Mesenchymal stem cell of the bone marrow (primary cell): ENCODE results near the gene MTHFR.

- CAGE, long polyA plus RNA = no peak
Observed at GRCh38 chr1:11157756-11158409, 31.3 kb upstream of the ANGPTL7 start.

GRCh38 chr1:11671395-11672036 lies 7.5 kb downstream of the FBXO6 start:
- CAGE, long polyA plus RNA = no peak

DNA sequence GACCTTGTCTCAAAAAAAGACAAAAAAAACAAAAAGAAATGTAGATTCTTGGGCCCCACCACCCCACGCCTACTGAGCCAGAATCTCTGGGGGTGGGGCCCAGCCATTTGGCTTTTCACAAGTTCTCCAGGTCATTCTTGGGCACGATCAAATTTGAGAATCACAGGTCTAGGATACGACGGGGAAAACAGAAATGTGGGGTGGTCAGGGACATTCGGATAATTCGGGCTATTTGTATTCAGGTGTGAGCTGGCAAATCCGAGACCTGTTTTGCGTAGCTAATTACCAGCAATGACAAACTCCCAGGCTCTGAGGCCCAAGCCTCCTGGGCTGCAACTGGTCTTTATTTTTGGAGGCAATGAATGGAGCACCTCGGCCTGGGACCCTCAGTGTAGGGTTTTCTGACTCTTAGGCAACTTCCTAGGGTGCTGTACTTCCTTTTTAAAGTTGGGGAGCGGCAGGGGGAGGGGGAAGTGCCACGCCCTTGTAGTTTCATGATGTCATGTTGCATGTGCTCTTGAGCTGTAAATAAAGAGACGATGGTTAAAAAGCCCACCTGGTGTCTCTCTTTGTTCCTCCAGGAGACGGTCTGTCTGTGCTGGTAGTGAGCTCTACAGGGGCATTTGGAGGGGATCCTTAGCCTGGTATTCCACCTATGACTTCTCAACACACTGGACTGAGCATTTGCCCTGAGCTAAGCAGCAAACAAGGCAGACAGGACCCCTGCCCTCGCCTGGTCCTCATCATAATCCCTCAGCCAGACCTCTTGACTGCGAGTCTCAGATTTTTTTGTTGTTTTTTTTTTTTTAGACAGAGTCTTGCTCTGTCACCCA lies 10.4 kb upstream of the AGTRAP start:
- CAGE, long polyA plus RNA = no peak

- CAGE, long polyA plus RNA = no peak
Observed at GRCh38 chr1:11784532-11785836, 20.8 kb downstream of the MTHFR start.

- CAGE, long polyA plus RNA = no peak
Observed at GRCh38 chr1:11796191-11796801, 9.5 kb downstream of the MTHFR start.

DNA sequence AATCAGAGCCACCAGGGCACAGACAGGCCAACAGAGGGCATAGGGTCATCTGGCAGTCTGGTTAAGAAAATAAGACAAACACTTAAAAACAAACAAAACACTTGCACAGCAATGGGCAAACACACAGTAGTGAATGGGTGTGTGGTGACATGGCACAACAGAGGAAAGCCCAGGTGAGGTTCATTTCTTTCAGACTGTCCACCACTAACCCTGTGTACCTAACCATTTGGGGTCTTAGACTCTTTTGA lies 1.4 kb downstream of the MTHFR start:
- CAGE, long polyA plus RNA = no peak

DNA sequence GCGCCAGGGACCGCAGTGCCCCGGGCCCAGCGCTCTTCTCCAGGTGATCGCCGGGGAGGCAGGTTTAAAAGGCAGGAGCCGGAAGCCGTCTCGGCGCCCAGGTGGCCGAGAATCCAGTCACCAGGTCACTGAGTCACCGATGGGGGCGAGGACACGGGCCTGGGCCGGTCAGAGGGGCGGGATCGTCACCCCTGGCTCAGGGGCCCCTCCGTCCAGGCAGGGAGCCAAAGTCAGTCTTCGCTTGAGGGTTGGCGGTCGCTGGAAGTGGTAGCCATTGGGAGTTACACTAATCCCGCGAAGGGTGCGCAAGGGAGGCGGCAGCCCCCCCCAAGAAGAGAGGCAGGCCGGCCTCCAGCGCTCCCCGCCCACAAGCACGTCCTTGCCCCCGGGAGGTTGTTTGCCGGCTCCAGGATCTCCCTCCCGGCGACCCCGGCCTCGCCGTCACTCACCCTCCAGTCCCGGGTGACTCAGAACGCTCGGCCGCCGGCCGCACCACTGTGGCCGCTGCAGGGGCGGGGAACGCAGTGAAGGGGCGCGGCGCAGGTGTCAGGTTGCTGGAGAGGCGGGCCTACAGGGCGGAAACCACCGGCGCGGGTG lies at the start of gene MTHFR:
TSS of gene MTHFR (minus strand) at position 526 of the 597 bp plus-strand sequence.
- CAGE, long polyA plus RNA = no peak

DNA sequence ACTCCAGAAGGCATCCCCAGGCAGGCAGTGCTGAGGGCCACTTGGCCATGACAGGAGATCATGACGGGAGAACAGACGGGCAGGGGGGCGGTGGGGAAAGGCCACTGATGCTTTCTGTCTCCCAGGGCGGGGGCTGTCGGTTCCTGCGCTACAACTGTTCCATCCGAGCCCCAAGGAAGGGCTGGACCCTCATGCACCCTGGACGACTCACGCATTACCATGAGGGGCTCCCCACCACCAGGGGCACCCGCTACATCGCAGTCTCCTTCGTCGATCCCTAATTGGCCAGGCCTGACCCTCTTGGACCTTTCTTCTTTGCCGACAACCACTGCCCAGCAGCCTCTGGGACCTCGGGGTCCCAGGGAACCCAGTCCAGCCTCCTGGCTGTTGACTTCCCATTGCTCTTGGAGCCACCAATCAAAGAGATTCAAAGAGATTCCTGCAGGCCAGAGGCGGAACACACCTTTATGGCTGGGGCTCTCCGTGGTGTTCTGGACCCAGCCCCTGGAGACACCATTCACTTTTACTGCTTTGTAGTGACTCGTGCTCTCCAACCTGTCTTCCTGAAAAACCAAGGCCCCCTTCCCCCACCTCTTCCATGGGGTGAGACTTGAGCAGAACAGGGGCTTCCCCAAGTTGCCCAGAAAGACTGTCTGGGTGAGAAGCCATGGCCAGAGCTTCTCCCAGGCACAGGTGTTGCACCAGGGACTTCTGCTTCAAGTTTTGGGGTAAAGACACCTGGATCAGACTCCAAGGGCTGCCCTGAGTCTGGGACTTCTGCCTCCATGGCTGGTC lies 5.5 kb upstream of the MFN2 start:
- CAGE, long polyA plus RNA = no peak

- CAGE, long polyA plus RNA = no peak
Observed at GRCh38 chr1:12067675-12068370, 4.7 kb downstream of the TNFRSF8 start.

DNA sequence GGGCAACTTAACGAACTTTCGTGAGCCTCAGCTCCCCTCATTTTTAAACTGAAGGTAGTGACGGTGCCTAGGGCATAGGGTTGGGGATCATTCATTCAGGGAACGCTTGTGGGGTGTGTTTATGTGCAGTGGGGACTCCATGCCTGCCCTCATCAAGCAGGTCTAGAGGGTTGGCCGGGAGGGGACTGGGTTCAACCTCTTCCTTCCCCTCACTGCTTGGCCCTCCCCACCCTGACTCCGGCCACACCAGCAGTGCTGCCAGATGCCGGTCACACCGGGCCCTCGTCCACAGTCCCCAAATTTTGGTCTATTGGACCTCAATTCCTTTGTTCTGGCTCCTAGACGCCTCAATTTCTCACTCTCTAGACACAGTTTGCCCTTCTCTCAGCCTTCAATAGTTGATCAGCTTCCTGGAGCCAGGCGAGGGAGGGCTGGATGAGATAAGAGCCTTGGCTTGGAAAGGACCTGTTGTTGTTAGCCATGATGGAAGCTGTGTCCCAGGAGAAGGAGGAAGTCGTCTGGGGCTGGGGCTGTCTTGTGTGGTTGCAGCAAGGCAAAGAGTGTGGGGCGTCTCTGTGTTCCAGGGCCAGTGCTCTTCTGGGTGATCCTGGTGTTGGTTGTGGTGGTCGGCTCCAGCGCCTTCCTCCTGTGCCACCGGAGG lies 41.3 kb upstream of the TNFRSF1B start:
- CAGE, long polyA plus RNA = no peak

DNA sequence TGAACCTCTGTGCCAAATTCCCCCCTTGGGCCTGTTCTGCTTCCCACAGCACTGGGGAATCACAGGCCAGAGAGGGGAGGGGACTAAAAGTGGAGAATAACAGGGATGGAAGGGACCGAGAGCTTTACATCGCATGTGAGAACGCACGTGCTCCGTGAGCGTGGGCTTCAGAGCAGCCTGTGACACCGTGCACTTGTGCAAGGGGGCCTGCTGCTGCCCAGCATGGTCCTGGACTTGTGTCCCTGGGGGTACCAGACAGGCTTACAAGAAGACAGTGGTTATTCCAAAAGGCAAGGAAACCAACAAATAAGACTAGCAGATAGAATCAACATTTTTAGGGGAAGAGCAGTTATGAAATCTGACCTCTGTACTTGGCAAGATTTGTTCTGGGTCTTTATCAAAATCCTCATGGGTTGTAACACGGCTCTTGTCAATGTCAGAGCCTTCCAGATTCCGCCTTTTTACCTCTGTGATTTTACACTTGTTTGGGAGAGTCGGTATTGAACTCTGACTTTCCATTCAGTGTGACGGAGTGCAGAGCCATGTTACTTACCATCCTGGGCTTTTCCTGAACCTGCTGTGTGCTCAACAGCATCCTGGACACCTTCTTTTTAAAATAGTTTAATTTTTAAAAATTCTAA lies 36.1 kb upstream of the TNFRSF1B start:
- CAGE, long polyA plus RNA = no peak

DNA sequence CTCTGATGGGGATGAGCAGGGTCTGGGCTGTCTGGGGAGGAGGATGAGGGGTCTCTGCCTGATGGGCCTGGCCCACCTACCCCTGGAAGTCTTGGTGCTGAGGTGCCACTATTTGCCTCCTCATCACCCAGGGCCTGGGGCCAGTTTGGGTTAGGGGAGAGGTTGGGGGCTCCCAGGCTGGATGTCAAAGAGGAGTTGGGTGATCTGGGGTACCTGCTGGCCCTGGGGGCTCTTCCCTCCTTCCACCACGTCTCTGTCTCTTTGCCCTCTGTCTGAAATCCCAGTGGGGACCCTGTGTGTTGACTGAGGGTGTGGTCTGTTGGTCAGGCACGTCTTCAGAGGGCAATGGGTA lies 3.0 kb downstream of the TNFRSF1B start:
- CAGE, long polyA plus RNA = no peak

DNA sequence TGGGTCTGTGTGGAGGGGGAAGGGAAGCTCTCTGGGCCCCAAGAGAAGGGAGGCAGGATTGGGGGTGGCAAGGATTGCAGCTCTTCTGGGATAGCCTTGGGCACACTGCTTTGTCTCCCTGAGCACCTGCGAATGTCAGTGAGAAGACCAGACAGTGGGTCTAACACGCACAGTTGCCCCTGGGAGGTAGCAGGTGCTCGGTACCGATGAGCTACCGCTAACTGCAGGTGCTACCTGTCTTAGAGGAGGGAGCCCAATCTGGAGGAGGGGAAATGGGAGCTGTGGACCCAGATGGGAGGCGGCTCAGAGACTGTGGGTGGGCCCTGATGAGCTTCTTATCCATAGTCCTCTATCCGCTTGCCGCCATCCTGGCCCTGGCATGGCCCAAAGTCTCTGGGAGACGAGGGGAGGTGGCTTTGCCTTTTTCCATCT lies 16.1 kb downstream of the TNFRSF1B start:
- CAGE, long polyA plus RNA = no peak

DNA sequence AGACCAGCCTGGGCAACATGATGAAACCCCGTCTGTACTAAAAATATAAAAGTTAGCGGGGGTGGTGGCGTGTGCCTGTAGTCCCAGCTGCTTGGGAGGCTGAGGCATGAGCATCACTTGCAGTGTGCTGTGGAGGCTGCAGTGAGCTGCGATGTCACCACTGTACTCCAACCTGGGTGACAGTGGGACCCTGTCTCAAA lies 8.0 kb downstream of the VPS13D start:
- CAGE, long polyA plus RNA = no peak

GRCh38 chr1:12434147-12434627 lies 183.8 kb downstream of the DHRS3 start:
- CAGE, long polyA plus RNA = no peak

DNA sequence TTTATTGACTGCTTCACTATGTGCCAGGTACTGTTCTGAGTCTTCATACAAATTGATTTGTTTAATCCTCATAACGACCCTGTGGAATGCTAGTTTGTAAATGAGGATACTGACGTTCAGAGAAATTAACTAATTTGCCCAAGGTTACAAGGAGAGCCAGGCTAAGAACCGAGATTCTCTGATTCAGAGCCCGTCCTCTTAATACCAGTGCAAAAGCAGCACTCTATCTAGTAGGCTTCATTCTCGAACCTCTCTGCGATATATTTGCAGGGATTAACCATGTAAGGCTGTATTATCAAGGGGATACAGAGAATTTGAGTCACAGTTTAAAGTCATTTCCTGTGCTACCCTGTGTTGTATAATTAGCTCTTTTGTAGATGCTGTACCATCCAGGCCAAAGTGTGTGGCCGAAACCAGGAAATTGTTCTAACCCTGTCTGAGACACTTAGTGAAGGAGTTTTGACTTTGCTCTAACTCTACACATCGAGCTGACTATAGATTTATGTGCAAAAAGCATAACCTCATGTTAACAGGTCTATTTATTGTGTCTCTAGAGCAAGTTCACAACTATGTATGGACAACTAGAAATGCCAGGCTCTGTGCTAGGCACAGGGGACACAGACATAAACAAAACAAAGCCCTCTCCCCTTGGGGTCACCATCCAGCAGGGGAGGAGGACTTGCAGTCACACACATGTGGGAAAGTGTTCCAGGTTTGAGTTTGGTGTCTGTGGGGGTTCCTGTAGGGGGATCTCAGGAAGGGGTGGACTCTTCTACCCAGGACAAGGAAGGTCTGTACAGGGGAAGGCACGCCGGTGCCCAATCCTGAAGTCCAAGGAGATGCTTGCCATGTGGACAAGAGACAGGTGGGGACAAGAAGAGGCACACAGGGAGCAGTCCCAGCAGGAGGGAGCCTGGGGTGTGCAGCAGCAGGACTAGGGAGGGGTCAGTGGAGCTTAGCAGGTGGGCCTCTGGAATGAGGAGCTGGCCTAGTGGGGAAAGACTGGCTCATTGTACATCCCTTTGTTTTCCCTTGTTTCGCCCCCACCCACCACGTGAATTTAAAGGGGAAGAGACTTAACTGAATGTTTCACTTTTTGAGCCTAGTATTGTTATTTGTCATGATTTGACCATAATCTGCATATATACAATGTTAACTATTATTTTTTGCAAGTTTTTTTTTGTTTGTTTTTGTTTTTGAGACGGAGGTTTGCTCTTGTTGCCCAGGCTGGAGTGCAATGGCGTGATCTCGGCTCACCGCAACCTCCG lies 182.1 kb downstream of the DHRS3 start:
- CAGE, long polyA plus RNA = no peak

DNA sequence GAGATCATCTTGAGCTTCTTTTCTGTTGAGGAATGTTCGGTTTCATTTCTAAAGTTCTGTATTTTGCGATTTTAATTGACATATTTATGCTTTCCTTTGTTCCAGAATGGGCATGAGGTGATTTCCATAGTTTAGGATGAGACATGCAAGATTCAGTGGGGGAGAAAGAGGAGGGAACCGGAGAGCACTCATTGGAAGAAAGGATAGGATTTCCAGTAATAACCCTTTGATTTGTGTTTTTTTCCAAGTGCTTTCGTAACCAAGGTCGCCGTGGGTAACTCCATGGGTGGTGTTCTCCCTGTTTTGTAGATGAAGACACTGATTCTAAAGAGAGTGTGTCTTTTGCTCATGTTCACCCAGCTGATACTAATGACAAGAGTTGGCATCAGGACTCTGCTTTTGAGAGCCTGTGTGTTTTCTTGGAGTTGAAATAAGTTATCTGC lies 170.2 kb downstream of the DHRS3 start:
- CAGE, long polyA plus RNA = no peak

GRCh38 chr1:12495527-12496176 lies 122.4 kb downstream of the DHRS3 start:
- CAGE, long polyA plus RNA = no peak

GRCh38 chr1:12513223-12513932 lies 104.6 kb downstream of the DHRS3 start:
- CAGE, long polyA plus RNA = no peak

DNA sequence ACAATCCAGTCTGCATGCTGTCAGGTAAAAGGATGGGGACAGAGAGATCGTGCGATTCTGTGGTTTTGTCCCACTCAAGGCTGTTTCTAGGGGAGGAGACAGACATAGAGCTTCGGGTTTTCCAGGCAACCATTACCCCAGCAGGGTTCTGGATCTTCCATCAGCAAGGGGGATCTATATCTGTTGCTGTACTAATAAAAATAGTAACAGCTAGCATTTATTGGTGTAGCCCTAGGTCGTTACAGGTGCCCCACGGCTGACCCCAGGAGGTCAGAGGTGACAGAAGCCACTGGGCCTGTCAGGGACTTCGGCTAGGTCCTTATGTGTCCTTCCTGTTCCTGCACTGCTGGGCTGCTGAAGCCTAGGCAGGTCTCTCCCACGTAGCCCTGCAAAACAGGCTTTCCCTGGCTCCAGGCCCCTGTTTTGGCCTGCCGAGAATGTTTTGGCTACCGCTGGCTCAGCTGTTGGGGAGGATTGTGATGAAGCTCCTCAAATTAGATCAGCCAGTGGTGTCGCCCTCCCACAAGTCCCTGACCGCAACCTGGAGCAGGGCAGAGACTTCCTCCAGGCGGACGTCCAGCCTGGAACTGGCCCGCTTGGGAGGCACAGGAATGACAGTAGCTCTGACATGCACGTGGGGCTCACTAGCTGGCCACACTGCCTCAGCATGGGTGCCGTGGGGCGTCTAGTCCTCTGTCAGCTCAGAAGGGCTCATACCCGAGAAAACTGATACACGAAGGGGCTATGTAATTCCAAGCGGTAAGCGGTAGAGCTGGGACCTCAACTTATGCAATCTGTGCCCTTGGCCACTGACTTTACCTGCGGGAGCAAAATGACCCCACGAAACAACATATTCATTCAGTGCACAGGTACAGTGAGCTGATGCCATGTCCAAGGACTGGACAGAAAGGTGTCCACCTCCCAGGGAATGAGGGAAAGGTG lies 26.8 kb downstream of the DHRS3 start:
- CAGE, long polyA plus RNA = no peak